Brain (tissue), 1 donor: ENCODE measurements around the gene CALML6.

DNA sequence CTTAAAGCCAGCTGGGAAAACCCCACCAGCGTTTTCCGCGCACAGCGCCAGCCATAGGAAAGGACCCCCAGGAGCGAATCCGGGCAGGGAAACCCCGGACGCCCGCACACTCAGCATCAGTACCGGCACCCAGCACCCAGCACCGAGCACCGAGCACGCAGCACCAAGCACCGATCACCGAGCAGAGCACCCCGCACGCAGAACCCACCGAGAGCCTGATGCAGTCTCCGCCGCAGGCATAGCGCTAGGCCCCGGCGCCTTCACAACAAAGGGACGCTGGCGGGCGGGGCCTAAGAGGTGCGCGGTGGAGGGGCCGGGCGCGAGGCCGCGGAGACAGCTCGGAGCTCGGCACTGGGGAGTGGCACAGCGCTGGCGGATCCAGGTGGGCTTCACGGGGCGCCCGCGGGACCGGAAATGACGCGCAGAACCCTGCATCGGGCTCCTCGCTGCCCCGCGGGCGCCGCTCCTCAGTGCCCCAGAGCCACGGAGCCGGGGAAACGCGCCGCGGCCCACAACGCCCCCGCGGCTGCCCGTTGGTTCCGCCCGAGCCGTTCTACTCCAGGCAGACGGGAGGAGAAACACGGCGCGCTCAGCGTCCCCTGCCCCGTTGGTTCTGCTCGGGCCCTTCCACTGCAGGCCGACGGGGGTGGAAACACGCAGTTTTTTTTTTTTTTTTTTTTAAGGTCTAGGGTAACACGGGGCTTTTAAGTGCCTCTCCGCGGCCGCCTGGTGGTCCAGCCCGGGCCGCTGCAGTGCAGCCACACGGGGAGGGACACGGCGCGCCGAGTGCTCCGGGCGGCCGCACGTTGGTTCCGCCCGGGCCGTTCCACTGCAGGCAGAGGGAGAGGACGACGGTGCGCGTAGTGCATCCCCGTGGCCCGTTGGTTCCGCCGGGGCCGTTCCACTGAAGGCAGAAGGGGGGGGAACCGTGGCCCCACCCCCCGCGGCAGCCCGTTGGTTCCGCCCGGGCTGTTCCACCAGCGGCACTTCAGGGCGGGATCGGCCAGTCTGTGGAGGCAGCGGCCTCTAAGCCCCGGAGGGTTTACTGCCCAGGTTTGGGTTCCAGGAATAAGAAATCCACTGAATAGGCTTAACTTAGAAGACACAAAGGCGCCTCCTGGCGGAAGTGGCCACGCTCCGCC, 21.7 kb upstream of the CDK11A start:
- RRBS = no CpG with 5 or more reads among the region's 115 CpGs

- RRBS = no CpG with 5 or more reads among the region's 12 CpGs
Measured at GRCh38 chr1:1840379-1840987, 50.4 kb downstream of the GNB1 start.

GRCh38 chr1:1842740-1843265, 48.1 kb downstream of the GNB1 start:
- RRBS = no CpG with 5 or more reads among the region's 7 CpGs

DNA sequence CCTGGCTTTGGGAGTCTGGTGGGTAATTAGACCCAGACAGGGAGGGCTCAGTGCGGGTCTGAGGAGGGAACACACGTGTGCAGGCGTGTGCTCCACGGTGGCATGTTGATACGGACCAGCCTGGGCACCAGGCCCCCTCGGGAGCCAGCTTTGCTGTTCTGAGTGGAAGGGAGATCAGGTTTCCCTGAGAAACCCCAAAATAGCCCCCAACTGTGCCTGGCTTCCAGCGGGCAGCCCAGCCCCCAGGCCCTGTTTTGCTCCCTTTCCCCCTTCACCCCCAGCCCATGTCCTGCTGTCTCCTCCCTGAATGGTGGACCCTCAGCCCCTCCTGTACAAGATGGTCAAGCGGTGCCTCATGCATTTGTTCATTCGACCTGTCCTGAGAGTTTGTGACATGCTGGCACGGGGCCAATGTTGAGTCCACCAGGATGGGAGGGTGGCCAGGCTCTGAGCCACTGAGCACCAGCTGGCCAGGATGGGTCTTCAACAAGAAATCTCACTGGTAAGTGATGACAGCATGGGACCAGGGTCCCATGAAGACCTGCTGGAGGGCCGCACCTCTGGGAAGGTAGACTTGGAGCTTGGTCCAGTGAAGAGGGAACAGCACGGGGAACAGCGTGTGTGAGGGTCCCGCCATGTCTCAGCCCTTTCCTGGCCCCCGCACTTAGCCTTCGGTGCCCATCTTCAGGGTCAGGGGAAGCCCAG, at the start of gene CALML6:
Gene CALML6, plus strand, starts transcription at position 455 of the 705 bp plus-strand sequence.
- RRBS = no CpG with 5 or more reads among the region's 16 CpGs

- RRBS = 86% methylated on average over 15 of the region's 32 CpGs
Measured at GRCh38 chr1:1942715-1943388, 23.8 kb upstream of the TMEM52 start.

DNA sequence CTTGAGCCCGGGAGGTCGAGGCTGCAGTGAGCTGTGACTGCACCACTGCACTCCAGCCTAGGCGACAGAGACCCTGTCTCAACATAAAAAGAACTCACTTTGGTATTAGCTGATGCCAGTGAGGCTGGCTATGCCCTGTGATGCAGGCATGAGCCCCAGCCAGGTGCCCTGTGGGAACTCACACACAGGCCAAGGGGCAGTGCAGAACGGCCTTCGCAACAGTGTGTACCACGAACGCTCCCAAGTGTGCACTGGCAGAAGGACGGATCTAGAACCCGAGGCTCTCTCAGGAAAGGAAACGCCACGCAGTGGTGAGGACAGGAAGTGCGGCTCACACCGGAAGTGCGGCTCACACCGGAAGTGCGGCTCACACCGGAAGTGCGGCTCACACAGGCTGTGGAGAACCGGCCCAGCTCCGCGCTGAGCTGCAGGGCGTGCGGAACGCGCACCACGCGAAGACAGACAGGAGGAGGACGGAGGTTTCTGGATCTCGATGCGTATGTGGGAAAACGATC, 35.7 kb upstream of the TMEM52 start:
- RRBS = no CpG with 5 or more reads among the region's 31 CpGs

- RRBS = no CpG with 5 or more reads among the region's 5 CpGs
Measured at GRCh38 chr1:2052499-2052749, 2.2 kb downstream of the PRKCZ start.

- RRBS = 17% methylated on average over 8 of the region's 26 CpGs
Measured at GRCh38 chr1:2092088-2092681, 42.0 kb downstream of the PRKCZ start.

GRCh38 chr1:2134994-2136197, 59.2 kb downstream of the FAAP20 start:
- RRBS = no CpG with 5 or more reads among the region's 43 CpGs

DNA sequence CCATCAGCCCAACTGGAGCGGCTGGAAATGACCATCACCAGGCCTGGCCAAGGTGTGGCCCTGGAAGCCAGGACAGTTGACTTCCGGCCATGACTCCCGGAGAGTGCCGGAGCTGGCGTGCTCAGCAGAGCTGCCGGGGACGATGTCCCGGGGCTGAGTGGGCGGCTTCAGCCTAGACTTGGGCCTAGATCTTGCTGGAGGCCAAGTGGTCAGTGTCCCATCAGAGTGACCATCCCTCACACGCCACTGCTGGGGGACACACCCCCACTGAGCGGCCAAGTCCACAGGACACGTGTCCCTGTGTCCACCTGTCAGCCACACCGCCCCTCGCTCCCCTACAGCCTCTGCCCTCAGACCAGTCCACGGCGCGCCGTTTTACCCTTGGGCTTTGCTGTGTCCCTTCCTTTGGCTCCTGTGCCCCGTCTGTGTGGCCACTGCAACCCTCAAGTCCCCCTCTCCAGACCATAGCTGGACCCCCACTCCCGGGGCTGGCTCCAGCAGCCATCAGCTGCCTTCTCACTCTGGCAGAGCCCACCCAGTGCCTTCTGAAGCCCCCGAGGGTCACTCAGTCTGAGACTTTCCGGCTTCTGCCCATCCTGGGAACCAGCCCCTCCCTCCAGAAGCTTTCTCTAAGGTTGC, 4.0 kb downstream of the FAAP20 start:
- RRBS = 58% methylated on average over 4 of the region's 22 CpGs

- RRBS = 7% methylated on average over 3 of the region's 26 CpGs
Measured at GRCh38 chr1:2194233-2194573, 369 bp downstream of the FAAP20 start.

DNA sequence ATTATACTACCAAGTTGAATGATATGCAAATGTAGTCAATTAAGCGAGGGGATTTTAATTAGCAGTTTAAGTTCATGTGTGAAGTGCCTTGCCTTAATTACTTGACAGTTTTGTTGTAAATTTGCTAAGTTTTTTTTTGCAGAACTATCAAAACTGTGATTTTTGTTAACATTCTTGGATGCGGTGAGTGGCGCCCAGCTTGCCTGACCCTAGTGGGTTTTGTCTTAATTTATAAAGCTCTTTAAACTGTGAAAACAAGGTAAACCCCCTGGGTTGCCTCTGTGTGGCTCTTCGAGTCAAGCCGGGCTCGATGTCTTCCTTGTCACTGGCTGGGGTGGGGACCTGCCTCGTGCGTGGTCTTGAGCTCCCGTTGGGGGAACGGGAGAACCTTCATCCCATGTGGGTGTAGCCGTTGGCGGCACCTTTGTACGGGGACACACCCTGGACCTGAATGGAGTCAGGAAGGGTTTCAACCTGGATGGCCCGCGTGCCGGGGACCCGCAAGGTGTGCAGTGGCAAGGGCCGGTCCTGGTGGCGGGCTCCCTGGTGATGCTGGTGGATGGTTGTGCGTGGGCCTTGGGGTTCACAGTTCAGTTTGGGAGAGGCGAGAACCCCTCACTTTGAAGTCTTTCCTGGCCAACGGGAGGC, 11.1 kb downstream of the SKI start:
- RRBS = no CpG with 5 or more reads among the region's 22 CpGs

DNA sequence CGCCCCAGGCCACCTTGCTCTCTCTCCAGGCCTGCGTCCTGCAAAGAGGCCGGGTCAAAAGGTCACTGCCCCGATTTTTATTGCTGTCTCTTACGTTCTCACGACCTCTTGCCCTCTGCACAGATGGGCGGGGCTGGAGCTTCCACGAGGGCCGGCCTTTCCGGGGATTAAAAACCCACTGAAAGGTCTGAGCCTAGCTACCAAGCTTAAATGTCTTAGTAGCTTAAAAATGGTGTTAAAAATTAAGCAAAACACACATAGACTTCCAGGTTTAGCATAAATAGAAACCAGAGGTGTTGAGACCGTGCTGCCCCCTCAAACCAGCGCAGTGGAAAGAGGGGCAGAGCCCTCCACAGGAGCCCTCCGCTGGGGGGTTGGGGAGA, 43.9 kb downstream of the SKI start:
- RRBS = 24% methylated on average over 5 of the region's 13 CpGs

GRCh38 chr1:2274113-2275011, 46.2 kb downstream of the SKI start:
- RRBS = no CpG with 5 or more reads among the region's 28 CpGs

DNA sequence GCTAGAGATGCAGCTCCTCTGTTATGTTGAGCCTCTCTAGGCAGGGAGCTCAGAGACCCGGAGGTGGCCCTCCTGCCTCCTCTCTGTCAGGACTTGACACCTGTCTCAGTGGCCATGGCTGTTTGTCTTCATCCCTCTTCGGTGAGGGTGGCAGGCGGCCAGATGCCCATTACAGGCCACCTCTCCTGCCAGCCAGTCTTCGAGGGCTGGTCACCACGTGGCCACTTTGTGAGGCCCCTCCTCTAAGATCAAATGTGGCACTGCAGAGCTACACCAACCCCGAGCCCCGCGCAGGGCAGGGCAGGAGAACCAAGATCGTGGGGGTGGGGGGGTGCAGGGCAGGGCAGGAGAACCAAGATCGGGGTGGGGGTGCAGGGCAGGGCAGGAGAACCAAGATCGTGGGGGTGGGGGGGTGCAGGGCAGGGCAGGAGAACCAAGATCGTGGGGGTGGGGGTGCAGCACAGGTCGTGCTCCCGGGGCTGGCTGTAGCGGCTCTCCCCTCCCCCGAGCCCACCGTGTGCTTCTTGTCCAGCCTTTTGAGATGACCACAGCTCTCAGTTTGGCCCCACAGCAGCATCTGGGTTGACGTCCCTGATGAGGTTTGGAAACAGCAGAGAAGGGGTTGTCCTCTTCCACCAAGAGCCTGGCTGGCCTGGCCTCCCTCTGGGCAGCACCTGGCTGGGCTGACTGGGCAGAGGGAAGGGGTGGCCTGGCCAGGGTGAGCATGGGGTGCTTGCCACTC, 61.2 kb downstream of the SKI start:
- RRBS = no CpG with 5 or more reads among the region's 18 CpGs

DNA sequence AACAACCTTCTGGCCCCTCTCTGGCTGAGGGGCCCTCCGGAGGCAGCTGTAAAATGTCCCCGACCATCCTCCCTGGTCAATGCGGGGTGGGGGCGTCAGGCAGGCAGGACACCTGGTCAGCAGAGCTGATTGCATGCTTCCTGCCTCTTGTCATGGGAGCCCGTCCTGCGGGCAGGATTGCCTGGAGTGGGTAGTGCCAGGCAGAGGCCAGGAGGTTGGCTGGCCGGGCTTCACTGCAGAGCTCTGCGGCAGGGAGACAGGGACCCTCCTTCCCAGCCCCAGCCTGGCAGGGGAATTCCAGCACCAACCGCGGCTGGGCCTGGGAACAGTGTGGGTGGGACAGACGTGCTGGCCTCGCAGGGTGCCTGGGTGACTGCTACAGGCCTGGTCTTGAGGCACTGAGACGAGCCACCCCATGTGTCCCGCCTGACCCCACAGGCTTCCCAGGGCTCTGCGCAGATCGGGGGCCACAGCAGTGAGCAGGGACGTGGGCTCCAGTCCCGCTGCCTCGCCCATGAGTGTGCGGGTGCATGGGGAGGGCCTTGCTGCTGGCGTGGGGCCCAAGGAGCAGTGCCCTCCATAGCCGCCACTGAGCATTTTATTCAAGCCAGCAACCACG, 70.6 kb downstream of the MORN1 start:
- RRBS = no CpG with 5 or more reads among the region's 23 CpGs

DNA sequence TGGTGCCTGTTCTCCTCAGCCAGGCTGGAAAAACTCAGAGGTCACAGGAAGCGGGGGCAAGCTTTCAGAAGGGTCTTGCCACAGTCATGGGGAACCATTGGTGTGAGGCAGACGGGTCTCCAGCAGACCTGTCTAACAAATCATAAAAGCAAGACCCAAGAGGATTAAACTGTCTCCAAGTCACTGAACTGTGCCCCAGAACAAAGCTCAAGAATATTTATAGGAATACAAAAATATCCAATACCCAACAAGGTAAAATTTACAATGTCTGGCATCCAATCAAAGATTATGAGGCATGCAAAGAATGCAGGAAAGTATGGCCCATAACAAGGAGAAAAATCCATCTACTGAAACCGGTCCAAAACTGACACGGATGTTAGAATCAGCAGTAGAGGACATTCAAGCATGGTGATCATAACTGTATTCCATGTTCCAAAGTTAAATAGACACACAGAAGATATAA, 30.5 kb downstream of the MORN1 start:
- RRBS = no CpG with 5 or more reads among the region's 4 CpGs

DNA sequence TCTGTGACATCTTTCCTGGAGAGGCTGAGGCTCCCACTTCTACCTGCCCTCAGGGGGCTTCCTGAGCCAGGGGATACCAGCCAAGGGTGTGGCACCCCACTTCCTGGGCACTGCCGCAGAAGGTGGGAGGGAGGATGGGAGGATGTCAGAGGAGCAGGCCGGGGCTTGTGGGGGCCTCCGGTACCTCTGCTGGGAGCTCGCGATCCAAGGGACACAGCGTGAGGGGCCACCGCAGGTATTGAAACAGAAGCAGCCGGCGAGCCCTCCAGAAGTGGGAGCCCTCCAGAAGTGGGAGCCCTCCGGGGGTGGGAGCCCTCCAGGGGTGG, 15.1 kb upstream of the PEX10 start:
- RRBS = 90% methylated on average over 6 of the region's 10 CpGs

DNA sequence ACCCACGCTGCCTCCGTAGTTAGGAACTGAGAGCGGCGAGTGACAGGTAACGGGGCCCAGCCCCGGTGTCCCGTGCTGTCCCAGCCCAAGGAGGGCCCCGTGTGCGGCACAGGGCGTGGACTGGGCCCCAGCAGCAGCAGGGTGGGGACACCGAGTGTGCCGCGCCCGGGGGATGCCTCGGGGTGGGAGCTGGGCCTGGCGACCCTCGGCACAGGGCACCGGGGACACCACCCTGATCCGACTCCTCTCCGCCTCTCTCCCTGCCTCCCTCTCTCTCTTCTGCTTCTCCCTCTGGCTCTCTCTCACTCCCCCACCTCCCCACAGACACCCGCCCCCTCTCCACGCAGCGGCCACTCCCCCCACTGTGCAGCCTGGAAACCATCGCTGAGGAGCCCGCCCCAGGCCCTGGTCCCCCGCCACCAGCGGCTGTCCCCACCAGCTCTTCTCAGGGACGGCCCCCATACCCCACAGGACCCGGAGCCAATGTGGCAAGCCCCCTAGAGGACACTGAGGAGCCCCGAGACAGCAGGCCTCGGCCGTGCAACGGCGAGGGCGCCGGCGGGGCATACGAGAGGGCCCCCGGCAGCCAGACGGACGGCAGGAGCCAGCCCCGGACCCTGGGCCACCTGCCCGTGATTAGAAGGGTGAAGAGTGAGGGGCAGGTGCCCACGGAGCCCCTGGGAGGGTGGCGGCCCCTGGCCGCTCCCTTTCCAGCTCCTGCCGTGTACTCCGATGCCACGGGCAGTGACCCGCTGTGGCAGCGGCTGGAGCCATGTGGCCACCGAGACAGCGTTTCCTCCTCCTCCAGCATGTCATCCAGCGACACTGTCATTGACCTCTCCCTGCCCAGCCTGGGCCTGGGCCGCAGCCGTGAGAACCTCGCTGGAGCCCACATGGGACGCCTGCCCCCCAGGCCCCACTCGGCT, 22.5 kb downstream of the PANK4 start:
- RRBS = 51% methylated on average over 17 of the region's 59 CpGs

- RRBS = no CpG with 5 or more reads among the region's 8 CpGs
Measured at GRCh38 chr1:2526863-2527097, 384 bp upstream of the PANK4 start.